Skin of body (tissue), 2 donors: ENCODE measurements around a stretch of chr2.

GRCh38 chr2:46319861-46320851 lies 22.9 kb downstream of the EPAS1 start:
- RAMPAGE, long total RNA = no peak

DNA sequence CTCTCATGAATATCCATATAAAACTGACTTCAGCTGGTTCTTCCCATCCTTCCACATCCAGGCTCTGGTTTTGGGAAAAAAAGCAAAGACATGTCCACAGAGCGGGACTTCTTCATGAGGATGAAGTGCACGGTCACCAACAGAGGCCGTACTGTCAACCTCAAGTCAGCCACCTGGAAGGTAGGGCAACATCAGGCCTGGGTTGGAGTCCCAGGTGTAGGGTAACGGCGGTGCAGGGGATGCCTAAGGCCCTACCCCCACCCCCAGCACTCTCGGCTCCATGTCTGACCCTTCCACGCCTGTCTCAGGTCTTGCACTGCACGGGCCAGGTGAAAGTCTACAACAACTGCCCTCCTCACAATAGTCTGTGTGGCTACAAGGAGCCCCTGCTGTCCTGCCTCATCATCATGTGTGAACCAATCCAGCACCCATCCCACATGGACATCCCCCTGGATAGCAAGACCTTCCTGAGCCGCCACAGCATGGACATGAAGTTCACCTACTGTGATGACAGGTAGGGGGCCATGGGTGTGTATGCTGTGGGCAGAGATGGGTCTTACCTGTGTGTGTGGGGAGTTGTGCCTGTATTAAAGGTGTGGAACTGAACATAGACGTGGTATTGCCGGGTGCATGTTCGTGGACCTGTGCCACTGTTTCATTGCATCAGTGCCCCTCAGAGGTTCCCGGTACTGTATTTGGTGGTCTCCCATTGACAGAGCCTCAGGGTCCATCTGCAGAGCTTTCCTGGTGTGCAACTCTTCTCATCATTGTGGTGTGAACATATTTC lies 63.6 kb downstream of the EPAS1 start:
- RAMPAGE, long total RNA = no peak

GRCh38 chr2:46375391-46375637 lies 78.1 kb downstream of the EPAS1 start:
- RAMPAGE, long total RNA = no peak

- RAMPAGE, long total RNA = no peak
Observed at GRCh38 chr2:46376326-46377189, 79.4 kb downstream of the EPAS1 start.

DNA sequence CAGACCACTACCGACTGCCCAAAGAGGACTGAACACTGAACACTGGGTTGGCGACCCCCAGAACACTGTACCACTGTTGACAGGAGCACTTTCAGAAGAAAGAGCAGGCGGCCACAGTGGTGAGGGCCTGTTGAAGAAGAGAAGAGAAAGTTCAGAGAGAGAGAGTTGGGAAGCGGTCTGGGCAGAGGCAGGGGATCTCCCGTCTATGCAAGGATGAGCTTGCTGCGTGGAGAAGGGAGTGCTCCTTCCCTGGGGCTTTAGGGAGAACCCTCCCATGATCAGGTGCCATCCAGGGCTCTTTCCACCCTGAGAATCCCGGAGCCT lies 85.6 kb downstream of the EPAS1 start:
- RAMPAGE, long total RNA = no peak

- RAMPAGE, long total RNA = no peak
Observed at GRCh38 chr2:46534440-46534755, 7.9 kb upstream of the RHOQ start.

DNA sequence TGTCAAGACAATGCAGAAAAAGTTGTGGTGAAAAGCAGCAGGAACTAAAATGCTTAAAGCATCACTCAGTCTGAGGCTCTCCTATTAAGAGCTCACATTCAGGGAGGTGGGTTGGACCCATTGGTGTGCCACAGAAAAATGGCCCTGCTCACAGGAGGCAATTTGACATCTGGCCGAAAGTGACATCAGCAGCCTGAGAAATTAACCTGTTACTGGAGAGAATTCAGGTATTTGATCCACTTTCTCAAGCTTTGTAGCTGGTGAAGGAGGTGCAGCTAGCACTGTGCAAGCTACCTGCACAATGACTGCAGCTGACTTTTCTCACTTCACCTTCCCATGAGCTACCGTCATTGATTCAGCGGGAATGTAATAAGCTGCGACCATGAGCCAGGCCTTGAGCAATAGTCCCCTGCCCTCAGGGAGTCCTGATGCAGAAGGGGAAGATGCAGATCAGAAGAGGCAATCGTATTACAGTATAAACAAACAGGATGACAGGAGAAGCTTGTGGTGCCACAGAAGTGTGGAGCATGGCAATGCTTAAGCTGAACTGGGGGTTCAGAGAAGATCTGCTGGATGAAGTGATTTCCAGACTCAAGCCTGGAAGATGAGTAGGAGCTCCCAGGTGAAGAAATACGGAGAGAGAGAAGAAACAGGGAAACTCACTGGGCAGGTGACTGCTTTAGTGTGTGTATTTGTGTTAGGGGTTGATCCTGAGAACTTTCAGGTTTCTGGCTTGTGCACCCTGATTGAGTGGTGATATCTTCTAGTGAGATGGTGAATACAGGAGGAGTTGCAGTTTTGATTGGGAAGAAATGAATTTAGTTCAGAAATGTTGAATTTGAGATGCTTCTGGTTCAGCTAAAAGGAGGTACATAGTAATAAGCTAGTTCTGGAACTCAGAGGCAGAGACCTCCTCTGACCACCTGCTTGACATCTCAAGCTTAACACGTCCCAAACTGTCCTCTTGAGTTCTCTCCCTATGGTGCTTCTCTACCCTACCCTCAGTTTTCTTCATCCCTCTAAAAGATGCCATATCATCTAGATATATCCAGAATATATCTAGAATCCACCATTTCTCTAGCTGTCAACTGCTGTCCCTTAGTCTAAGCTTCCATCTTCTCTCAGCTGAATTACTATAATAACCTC lies 23.4 kb upstream of the ATP6V1E2 start:
- RAMPAGE, long total RNA = no peak

DNA sequence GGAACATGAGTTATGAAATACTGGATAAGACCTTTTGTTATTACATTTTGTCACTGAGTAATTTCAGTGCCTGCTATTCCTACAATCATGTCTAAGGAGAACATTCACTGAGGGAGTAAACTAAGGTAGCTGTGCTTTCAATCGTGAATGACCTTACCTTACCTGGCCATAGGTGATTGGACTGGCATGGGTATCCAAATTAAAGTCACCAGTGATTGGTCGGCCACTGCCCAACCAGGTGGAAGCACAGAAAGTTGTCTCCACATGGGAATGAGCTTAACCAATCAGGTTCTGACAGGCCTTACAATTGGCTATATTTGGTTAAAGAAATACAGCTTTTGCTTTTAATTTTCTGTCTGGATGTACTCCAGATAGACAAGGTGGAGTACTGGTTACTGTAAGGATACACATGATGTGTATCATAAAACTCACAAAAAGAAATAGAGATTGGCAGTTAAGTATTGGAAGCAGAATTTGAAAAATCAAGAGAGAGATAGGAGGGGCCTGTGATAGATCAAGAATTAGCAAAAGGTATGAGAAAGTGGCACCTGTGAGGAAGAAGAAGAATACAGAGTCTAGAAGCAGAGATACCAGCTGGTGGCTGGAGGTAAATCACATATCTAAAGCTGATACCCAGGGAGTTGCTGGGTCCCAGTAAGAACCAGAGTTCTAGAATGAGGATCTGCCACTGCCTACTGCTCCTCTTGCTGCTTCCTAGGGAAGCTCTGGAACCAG lies 41.1 kb downstream of the SOCS5 start:
- RAMPAGE, long total RNA = no peak

DNA sequence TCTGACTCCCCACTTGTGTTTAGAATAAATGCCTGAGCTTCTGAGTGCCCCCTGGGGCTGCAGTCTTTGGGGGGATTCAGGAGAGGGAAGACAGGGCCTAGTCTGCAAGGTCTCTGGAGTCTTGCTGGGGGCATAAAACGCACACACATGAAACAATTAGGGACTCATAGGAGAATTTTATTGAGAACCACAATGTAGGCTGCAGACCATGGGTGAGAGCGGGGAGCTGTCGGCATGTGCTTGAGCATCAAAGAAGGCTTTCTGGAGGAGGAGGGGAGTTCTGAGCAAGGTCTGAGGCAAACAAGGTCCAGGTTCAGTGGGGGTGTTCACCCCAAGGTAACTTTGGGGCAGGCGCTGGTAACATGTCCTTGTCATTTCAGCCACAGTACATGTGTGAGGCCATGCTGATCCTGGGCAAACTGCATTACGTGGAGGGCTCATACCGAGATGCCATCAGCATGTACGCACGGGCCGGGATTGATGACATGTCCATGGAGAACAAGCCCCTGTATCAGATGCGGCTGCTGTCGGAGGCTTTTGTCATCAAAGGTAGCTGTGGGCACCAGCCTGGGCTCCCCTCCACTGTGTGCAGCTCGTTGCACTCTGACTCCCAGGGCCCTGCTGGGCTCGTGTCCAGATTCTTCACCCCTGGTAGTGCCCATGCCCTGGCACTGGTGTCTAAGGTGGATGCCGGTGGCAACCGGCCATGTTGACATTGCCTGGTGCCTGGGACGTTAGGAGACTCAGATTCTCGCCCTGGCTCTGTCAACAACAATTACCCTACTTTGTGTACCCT lies 15.6 kb downstream of the TTC7A start:
- RAMPAGE, long total RNA = no peak

GRCh38 chr2:46967952-46968351 lies 26.9 kb downstream of the TTC7A start:
- RAMPAGE, long total RNA = no peak

GRCh38 chr2:46979538-46980171 lies 38.6 kb downstream of the TTC7A start:
- RAMPAGE, long total RNA = no peak

DNA sequence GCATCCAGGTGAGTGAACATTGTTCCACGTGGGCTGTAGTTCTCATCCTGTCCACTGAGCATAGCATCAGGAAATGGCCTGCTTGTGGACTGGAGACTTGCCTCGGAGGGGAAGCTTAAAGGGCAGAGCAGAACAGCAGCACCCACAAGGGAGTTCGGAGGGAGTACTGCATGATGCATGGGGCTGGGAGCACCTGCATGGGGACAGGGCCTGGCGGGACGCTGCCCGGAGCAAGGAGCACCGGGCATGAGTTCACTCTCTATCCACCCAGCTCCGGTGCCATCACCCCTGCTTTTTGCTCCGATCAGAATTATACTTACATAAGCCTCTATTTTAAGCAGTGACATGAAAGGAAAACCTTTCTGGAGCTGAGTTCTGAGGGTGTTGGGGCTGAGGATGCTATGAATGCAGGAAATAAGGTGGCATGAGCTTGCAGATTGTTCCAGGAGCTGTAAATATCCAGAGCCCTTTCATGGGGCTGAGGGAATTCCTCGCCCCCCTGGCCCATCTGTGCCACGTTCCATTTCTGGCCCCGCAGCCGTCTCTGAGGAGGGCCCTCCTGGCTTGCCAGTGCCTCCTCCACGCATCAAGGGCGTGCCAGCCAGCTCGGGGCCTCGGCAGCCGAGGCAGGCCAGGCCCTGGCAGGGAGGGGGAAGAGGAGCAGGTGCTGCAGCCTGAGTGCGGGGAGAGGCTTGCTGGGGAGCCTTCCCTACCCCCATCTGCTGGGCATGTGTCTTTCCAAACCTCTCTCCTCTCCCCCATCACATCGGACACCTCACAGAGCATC lies 66.2 kb downstream of the TTC7A start:
- RAMPAGE, long total RNA = no peak

GRCh38 chr2:47027728-47028044 lies 86.7 kb downstream of the TTC7A start:
- RAMPAGE, long total RNA = no peak

GRCh38 chr2:47077596-47078064 lies 77.5 kb downstream of the STPG4 start:
- RAMPAGE, long total RNA = no peak

DNA sequence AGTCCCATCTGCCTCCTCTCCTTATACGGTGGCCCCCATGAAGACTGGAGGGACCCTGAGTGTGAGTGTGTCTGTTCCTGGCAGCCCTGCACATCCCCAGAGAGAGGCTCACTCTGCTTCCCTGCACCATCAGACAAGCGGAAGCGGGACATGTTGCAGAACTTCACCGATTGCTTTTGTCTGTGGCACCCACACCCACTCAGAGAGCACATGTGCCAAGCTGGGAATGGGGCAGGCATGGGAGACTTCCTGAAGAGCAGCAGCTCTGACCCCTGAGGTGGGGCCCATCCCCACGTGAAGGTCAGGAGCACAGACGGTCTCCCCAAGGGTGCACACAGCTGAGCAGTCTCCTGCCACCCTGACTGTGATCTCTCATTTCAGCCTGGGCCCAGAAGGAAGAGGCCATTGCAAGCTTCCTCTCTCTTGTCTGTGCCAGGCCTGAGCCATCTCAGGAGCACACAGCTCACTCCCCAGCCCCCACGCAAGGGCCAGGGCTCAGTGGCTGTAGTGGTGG lies 75.4 kb downstream of the STPG4 start:
- RAMPAGE, long total RNA = no peak

DNA sequence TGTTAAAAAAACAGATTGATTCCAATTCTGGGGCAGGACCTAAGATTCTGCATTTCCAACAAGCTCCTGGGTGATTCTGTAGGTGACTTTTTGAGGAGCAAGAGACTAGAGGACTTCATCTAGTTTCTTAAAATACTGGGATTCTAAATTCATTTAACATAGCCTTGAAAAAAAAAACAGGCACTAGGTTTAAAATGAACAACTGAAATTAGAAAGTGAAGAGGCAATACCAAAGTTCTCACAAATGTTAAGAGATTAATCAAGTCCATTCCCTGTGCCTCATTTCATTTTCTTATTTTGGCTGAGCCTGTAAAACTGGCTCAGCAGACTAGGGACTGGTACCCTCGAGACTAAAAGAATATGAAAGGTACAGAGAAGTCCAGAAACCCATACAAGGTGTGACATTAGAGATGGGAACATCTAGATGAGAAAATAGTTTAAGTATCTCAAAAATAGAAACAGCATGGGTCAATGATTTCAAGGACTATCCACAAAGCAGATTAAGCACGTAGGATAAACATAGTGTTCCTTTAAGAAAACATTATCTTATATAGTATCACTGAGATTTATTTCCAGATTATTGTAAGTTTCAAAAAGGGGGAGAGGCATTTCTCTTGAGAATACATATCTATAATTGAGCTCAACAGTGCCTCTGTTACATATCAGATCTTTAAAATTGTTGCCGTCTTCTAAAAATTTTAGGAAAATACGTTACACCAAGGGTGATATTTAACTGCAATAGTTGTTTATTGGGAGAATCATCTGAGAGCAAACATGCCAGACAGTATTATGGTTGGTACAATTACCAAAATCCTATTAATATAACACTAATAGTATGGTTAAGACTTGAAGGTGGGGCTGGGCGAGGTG lies 2.4 kb upstream of the STPG4 start:
- RAMPAGE, long total RNA = no peak

GRCh38 chr2:47690715-47691191 lies 92.2 kb upstream of the MSH6 start:
- RAMPAGE, long total RNA = no peak

GRCh38 chr2:47691192-47691448 lies 91.8 kb upstream of the MSH6 start:
- RAMPAGE, long total RNA = no peak

- RAMPAGE, long total RNA = no peak
Observed at GRCh38 chr2:48253335-48253663, 61.2 kb upstream of the FOXN2 start.

DNA sequence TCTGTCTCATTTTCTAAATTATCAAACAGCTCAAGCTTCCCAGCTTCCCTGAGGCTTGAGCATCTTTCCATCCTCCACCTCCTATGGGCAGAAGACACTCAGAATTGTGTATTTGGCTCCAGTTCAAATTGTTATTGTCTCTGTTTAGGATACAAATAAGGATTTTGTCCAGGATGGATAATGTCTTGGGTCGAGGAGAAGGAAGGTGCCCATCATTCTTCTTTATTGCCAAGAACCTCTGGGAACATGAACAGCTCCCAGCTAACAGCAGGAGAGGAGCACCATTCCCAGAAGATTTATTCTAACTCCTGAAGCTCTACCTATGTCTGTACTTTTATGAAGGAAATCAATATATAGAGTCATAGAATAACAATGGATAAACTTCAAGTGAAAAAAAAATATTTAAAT lies 16.7 kb downstream of the NRXN1 start:
- RAMPAGE, long total RNA = no peak